ENCODE data around the gene DPY30.

- PRO-cap: no peak
These were observed 39.7 kb upstream of the TOGARAM2 start for GRCh38 chr2:28941448-28941792.

DNA sequence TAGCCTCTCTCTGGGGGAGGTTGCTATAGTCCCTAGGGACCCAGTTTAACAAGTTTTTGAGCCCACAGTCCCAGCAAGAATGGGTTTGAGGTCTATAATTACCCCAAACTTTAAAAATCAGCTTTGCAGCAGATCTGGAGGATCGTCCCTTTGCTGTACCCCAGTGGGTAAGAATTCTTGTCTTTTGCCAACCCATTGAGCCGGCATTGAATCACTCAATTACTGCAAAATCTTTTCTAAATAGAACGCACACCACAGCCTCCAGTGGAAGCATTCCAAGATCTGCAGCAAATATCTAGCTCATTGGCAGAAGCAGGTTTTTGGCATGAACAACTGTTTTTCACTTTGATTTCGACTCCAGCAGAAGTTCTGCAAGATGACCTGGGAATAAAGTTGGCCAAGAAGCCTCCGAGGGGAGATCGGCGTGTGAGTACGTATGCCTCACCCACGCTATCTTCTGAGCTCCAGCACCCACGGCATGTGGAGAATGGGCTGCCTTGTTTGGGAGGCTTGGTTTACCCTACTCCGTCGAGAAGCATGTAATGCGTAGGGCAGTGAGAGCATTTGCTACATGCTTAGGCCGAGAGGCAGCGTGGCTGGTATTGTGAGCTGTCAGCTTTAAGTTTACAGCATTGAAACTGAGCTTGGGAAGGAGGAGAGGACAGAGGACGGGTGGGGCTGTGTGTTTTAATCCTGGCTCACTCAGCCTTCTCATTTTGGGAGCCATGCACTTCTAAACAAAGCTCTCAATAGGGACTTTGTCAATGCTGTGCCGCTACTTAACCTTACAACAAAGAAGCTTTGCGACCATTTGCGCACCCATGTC, 10.6 kb downstream of the PCARE start:
- PRO-cap: no peak

GRCh38 chr2:29182008-29182551, 66.9 kb downstream of the CLIP4 start:
- PRO-cap: no peak

- PRO-cap: bidirectional peak, plus-strand start at chr2:29233736, minus-strand start at chr2:29233539
These were observed 118.3 kb downstream of the CLIP4 start for GRCh38 chr2:29233324-29234026.

- PRO-cap: no peak
These were observed 147.4 kb downstream of the CLIP4 start for GRCh38 chr2:29262590-29263070.

DNA sequence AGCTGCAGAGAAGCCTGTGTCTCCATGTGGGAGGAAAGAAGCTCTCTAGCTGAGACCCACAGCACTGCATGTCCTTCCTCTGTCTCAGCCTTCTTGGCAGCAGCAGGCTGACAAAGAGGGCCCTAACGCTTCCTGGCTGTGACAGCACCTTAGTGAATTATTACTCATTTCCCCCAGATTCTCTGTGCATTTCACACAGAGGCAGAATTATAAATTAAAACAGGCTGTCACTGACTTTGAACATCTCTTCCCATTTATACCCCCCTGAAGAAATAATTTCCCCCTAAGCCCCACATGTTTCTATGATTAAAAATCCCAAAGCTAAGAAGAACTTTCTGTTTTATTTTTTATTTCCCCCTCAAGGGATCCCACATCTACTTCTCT, 206.9 kb downstream of the CLIP4 start:
- PRO-cap: no peak

DNA sequence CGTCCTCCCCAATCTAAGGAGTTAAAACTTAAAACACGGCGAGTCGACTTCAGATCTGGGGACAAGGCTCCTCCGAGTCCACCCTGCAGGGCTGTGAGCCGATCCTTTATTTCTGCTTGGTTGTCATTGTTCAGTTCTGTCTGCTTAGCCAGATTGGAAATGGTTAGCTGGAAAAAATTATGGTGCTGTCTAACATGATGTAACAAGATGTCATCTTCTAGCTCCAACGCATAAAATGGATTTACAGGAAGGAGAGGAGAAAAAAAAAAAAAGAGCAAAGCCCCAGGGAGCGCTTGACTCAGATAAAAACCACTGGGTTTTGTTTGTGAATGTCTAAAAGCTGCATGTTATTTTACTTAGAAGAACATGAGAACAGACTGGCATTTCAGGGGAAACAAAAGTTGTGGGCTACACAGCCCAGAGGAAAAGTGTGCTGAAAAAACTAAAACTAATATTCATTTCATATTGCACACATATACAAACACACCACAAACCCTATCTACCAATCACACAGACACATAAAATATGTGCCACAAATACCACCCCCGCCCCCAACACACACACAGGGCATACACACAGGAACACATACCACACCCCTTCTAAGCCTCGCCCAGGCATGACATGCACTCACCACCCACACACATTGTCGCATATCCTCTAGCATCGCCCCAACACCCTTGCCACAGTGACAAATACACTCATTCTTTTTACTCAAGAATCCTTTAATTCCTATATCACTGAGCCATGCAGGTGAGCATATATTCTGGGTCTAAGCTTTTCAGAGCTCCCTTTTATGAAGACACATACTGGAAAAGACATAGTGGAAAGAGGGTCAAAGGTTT, 24.8 kb upstream of the LCLAT1 start:
- PRO-cap: no peak

- PRO-cap: no peak
These were observed 3.1 kb downstream of the LCLAT1 start for GRCh38 chr2:30449978-30450677.

GRCh38 chr2:30584147-30584656, 137.2 kb downstream of the LCLAT1 start:
- PRO-cap: no peak

GRCh38 chr2:30872101-30872444, 64.8 kb upstream of the CAPN13 start:
- PRO-cap: no peak

GRCh38 chr2:31496227-31497320, 82.0 kb upstream of the XDH start:
- PRO-cap: no peak

DNA sequence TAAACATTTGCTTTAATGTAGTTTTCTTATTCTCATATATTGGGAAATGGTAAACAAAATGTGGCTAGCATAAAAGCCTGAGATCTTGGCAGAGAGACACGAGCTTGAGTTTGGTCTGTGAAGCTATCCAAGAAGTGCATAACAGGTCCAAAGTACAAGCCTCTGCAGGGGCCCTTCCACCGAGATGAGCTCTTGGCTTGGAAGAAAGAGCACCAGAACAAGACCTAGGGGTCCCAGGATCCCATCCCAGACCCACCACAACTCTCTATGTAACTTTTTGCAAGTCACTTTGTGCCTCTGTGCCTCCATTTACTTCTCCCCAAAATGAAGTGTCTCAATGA, 124.2 kb upstream of the SRD5A2 start:
- PRO-cap: no peak

DNA sequence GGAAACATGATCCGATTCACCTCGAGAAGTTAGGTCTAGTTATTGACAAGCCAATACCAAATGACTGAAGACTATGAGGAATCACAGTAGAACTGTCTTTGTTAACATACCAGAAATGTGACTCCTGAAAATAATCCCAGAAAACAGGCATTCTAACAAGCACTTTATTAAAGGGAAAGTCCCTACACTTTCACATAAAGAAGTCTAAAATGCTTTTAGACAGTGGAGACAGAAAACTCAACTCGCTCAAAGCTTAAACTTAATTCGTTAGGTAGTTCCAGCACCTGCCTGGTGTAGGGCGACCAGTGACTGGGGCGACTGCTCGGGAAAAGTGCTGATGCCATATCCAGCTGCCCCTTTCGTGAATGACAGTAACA, 1.9 kb downstream of the MEMO1 start:
- PRO-cap: no peak

DNA sequence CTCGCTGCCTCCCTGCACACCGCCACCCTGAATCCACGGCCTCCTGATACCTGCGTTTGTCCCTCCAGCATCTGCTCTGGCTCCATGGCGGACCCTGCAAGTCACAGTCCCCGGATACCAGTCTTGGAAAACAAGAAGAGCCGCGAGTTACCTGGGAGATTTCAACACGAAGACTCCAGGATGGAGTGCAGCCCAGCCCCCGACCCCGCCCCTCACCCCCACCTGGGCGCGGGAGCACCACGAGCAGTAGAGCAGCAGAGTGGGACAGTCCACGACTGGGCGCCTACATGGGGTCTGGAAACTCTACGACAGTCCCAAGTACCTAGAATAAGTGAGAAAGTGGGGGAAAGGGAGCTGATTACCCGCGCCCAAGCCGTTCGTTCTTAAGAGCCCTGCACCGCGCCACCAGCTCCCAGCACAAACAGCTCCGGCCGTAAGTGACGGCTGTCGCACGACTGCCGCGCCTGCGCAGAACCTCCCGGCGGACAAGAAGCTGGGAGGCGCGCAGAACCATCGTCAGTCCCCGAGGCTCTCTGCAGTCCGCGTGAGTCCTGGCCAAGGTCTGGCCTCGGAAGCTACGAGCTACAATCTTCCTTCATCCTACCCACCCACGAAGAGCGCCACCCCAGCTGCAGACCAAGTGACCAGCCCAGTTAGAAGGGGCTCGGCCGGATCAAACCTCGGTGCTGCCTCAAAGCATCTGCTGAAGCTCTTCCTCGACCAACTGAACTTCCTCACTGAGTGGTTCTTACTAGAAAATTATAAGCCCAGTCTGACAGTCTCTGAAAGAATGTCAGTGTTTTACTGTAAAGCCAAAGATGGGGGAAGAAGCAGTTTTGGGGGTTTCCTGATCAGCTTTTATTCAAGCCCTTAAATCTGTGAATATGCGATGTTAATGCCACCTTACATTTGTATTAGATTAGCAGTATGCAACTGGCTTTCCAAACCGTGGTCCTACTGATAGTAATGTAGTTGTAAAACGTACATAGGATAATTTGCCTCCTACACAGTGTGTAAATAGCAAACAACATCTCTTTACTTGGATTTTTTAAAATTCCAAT, at the start of gene DPY30:
TSS of gene DPY30 (minus strand) at position 435 of the 1,061 bp plus-strand sequence.
- PRO-cap: bidirectional peak, plus-strand start at position 221 of the sequence, minus-strand start at position 132 of the sequence; bidirectional peak, plus-strand start at position 519 of the sequence, minus-strand start at position 435 of the sequence

GRCh38 chr2:32306283-32307018, 28.7 kb downstream of the YIPF4 start:
- PRO-cap: no peak

- PRO-cap: no peak
These were observed 108.1 kb downstream of the BIRC6 start for GRCh38 chr2:32464965-32465361.

GRCh38 chr2:32817294-32817770, 129.4 kb upstream of the LTBP1 start:
- PRO-cap: no peak

DNA sequence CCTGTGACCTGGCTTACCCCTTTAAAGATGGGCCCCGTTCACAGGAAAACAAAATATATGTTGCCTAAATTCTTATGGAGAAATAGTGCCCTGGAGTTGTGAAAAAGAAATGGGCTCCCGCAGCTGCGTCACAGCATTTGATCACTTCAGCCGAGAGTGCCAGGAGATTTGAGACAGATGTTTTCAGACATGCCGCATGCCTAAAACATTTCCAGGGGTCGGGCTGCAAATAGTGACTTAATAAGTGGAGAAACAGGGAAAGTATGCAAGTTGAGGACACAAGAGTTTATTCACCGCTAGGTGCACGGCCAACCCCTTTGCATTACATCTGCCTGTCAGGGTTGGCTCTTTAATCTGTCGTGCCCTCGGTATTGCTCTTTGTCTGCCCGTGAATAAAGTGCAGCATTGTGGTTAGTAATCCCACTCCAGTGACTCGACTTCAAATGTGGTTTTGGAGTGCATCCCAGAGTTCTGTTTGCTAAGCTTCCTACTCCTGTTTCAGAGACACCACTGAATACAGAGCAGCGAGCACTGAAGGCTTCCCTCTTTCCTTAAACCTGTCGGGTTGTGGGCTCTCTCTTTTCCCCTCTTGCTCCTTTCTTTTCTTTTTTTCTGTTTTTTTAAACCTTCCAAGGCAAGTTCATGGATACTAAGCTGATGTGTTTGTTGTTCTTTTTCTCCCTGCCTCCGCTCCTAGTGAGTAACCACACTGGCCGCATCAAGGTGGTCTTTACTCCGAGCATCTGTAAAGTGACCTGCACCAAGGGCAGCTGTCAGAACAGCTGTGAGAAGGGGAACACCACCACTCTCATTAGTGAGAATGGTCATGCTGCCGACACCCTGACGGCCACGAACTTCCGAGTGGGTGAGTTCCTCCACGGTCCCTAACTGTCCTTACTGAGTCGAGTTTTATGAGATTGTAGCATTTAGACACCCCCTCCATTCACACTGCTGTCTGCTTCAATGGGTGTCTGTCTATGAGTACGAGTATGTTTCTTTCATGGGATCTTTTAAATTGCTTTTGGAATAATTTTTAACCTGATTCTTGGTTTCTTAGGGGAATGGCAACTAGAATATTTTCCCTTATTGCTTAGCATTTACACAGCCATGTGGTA, 187.7 kb downstream of the LTBP1 start:
- PRO-cap: bidirectional peak, plus-strand start at position 442 of the sequence, minus-strand start at position 143 of the sequence; unidirectional peak, plus-strand start at position 501 of the sequence; unidirectional peak, plus-strand start at position 776 of the sequence

GRCh38 chr2:33135348-33136134, 188.8 kb downstream of the LTBP1 start:
- PRO-cap: no peak

- PRO-cap: no peak
These were observed 59.0 kb downstream of the RASGRP3 start for GRCh38 chr2:33535489-33535790.